A375 (cell line): ENCODE measurements around a stretch of chr13.

GRCh38 chr13:75458836-75459429, 23.0 kb downstream of the TBC1D4 start:
- RAMPAGE, long total RNA = no peak

GRCh38 chr13:75507692-75508041, 25.7 kb upstream of the TBC1D4 start:
- RAMPAGE, long total RNA = no peak

DNA sequence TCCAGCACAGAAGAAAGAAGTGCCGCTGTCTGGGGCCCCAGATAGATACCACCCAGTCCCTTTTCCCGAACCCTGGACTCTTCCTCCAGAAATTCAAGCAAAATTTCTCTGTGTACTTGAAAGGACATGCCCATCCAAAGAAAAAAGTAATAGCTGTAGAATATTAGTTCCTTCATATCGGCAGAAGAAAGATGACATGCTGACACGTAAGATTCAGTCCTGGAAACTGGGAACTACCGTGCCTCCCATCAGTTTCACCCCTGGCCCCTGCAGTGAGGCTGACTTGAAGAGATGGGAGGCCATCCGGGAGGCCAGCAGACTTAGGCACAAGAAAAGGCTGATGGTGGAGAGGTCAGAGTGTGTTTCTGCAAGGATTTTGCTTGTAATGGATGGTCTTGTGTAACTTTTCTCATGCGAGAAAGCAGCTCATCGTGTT, 171.7 kb downstream of the LMO7 start:
- RAMPAGE, long total RNA = no peak

DNA sequence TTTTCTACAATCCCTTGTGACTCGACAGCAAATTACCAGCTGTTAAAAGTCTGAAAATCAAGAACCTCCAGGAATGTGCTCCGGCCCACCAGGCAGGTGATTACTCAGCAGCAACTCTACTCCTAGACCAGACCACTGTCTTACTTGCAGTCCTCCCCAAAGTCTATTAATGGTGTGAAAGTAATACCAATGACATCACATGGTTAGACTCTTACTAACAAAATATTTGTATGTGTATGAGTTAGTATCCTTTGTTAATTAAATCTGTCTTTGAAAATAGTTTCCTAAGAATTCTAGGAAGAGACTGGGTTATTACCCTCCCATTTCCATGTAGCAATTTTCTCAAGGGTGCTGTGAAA, 362.2 kb downstream of the KCTD12 start:
- RAMPAGE, long total RNA = no peak

GRCh38 chr13:77013194-77013915, 13.6 kb downstream of the FBXL3 start:
- RAMPAGE, long total RNA = no peak

- RAMPAGE, long total RNA = no peak
These were observed 147.3 kb upstream of the FBXL3 start for GRCh38 chr13:77174212-77174688.

GRCh38 chr13:77323716-77324763, 2.9 kb downstream of the MYCBP2 start:
- RAMPAGE, long total RNA = no peak

DNA sequence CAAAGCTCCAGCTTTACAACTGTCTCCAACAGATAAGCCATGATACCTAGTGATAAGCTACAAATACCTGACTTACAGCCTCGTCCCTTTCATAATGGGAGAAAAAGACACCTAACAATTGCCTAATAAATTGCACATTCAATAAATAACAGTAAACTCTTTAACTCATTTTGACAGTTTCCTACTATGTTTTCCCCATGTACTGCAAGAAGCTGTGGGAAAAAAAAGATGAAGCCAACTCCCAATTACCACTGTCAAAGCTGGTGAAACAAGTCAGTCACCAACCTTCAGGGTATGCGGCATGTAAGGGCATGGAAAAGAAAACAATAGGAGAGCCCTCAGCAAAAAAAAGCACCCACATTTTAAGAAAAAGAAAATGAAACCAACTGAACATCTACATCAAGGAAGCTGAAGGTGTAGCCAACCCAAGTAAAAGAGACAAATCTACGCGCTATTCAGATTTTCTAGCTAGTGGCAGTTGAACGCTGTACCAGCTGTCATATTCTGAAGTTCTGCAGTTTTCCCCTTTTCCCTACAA, 1.7 kb downstream of the MYCBP2 start:
- RAMPAGE, long total RNA = no peak

DNA sequence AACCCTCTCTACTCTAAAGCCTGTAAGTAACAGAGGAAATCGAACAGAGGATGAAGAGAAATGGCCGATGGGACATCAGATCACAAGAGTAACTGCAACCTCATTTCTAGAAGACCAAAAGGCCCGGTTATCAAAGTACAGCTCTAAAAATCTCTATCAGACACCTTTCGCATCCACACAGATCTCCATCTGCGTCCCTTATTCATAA, 1.3 kb downstream of the MYCBP2 start:
- RAMPAGE, long total RNA = no peak

GRCh38 chr13:77325886-77326227, 1.0 kb downstream of the MYCBP2 start:
- RAMPAGE, long total RNA = no peak

- RAMPAGE, long total RNA = no peak
These were observed 1.7 kb upstream of the SCEL start for GRCh38 chr13:77533657-77534333.

DNA sequence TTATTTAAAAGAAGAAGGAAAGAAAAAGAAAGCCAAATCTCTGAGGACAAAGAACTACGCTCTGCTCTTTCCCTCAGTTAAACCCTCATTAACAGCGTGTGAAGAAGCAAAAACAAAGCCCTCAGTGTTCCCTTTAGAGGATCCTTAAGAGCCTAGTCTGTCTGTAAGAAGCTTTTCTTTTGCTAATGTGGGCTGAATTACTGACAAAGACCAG, 65.0 kb downstream of the EDNRB start:
- RAMPAGE, long total RNA = no peak

DNA sequence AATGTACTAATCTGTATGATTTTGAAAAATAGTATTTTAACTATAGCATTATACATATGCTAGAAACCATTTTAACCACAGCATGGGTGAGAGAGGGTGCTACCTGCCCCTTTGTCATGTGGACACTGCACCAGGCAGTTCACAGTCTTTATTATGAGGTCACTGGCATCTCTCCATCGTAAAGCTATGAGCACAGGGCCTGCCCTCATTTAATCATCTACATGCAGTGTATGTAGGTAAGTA, 21.7 kb downstream of the EDNRB start:
- RAMPAGE, long total RNA = no peak

DNA sequence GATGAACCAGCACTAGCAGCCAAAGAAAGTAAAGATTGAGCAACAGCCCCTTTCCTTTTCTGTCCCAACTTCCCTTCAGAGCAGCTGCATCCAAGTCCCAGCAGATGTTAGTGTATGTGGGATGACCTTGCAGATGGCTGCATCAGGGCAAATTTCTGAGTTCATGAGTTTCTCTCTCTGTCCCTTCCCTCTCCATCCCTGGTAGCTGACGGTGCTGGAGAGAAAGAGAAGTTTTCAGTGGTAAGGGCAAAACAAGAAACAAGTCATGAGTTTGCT, 183.6 kb upstream of the EDNRB start:
- RAMPAGE, long total RNA = no peak

DNA sequence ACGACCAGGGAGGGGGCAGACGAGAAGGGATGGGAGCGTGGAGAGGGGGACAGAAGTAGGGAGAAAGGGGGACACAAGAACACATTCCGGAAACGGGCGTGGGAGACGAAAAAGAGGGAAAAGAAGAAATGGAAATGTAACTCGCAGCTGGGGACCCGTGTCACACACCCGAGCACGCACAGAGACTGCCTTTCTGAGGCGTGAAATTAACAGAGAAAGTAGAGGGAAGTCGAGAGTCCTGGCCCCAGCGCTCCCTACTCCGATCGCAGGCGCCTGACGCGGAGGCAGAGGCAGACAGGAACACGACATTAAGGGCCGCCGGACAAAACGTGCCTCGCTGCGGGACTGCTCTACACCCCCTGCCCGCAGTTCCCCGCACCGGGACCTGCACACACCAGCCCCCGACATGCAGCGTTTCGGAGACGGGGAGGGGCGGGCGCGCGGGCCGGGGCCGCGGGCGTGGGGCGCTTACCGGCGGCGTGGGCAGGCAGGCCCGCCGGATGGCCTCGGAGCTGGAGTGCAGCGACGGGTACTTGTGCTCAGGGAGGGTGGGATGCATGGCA, 539 bp downstream of the POU4F1 start:
- RAMPAGE, long total RNA = no peak

- RAMPAGE, long total RNA = no peak
These were observed 1.4 kb upstream of the OBI1 start for GRCh38 chr13:78660026-78660986.

GRCh38 chr13:79359185-79359937, 46.7 kb downstream of the RBM26 start:
- RAMPAGE, long total RNA = no peak

- RAMPAGE, long total RNA = no peak
These were observed 1.8 kb downstream of the RBM26 start for GRCh38 chr13:79404048-79404902.

DNA sequence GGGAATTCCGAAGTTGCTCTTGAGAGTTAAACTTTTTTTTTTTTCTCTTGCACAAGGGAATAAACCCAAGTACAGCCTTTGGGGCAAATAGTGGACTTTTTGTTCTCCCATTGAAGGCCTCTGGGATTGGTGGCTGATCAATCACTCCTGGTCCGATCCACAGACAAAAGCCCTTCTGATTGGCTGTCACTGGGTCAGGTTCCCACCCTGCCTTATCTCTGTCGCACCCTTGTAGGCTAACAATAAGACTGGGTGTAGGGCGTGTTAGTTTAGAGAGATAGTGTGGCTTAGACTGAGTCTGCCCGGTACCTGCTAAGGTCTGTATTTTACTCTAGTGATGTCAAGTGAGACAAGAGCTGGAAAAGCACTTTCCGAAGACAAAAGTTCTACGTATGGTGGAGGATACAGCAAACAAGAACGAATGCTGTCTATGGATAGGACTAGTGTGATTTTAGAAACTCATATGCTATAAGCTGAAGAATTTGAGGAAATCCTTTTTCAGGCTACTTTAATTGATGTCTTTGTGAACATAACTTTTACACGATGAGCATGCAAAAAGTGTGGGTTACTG, 380.9 kb downstream of the NDFIP2 start:
- RAMPAGE, long total RNA = no peak

DNA sequence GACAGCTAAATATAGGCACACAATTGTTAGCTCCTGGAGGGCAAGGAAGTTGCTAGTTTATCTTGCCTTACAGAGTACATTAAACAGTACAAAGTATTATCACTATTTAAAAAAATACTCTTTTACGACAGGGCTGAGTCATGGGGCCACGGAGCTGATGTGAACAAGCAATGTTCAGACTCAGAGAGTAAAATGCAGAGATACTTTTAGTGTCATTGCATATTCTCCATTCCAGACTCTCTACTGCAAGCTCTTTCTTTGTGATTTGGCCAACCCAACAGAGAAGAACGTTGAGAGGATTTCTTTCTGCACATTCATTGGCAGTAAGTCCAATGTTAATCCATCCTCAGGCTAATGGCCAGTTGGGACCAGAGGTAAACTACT, 352.3 kb downstream of the SPRY2 start:
- RAMPAGE, long total RNA = no peak